A172 (cell line): Measurements from ENCODE around the genes PATL1, OR10V1, STX3 and PRPF19.

DNA sequence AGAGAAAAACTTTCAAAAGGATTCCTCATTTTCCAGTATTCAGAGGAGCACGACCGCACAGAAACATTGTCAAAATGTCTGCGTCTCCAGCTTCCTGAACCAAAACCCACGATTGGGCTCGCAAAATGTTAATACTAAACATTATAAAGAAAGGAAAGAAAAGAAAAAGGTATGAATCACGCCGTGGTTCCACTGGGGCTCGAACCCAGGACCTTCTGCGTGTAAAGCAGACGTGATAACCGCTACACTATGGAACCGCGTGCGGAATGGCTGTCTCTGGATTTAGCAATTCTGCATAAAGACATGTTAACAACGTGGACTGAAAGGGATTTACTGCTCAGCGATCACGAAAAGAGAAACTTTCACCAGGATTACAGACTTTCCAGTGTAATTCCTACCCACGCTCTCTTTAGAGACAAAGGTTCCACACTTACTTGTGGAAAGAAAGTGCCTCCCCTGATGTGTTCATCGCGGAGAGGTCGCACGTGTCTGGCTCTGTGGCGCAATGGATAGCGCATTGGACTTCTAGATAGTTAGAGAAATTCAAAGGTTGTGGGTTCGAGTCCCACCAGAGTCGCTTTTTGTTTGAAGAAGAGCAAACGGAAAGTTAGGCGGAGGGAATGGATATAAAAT lies 39.6 kb downstream of the OR4D9 start:
- RAMPAGE, long total RNA, result no peak

DNA sequence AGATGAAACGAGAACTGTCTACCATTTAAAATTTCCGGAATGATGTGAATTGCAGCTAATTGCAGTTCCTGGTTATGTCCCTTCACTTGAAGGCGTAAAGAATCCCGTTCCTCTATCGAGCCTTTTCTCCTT lies 40.0 kb downstream of the OR4D9 start:
- RAMPAGE, long total RNA, result no peak

GRCh38 chr11:59551568-59551963 lies 40.2 kb downstream of the OR4D9 start:
- RAMPAGE, long total RNA, result no peak

GRCh38 chr11:59557964-59558218 lies 46.6 kb downstream of the OR4D9 start:
- RAMPAGE, long total RNA, result no peak

- RAMPAGE, long total RNA, result no peak
Observed at GRCh38 chr11:59611438-59612530, 3.8 kb downstream of the OSBP start.

DNA sequence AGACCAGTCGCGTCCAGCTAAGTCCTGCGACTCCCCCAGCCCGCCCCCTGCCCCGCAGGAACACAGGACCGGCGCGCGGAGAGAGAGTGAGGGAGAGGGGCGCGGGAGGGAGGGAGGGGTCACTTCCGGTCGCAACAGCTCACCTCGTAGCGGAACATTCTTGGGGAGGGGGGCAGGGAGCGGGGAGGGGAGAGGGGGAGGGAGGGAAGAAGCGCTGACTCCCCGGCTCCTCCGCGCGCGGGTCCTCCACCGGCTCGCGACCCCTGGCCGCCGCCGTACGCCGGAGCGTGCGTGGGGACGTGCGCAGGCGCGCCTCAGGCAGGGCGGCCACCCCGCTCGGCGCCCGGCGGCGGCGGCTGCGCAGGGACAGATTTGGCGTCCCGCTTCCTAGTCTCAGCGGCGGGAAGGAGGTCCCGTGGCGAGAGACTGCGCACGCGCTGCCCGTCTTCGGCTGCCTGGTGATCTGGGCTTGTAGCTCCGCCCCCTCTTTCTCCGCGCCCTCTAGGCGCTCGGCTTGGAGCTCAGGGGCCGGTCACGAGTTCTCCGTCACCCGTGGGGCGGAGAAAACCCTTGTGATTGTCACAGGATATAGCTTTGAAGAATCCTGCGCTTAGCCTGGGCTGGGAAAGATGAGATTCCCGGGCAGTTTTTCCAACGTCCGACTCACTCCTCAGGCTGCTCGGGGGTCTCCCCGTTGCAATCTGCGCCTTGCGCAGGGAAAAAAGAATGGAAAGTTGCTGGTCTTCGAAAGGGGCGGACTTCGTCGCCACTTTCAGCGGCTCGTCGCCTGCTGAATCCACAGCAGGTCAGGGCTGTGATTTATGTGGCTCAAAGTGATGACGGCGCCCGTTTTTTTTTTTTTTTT lies at the start of gene PATL1:
PATL1 (minus strand) TSS at position 300 of the 865 bp plus-strand sequence.
- RAMPAGE, long total RNA, result no peak

- RAMPAGE, long total RNA, result no peak
Observed at GRCh38 chr11:59713661-59714249, at the start of gene OR10V1. Gene OR10V1, minus strand, starts transcription at chr11:59713845.

DNA sequence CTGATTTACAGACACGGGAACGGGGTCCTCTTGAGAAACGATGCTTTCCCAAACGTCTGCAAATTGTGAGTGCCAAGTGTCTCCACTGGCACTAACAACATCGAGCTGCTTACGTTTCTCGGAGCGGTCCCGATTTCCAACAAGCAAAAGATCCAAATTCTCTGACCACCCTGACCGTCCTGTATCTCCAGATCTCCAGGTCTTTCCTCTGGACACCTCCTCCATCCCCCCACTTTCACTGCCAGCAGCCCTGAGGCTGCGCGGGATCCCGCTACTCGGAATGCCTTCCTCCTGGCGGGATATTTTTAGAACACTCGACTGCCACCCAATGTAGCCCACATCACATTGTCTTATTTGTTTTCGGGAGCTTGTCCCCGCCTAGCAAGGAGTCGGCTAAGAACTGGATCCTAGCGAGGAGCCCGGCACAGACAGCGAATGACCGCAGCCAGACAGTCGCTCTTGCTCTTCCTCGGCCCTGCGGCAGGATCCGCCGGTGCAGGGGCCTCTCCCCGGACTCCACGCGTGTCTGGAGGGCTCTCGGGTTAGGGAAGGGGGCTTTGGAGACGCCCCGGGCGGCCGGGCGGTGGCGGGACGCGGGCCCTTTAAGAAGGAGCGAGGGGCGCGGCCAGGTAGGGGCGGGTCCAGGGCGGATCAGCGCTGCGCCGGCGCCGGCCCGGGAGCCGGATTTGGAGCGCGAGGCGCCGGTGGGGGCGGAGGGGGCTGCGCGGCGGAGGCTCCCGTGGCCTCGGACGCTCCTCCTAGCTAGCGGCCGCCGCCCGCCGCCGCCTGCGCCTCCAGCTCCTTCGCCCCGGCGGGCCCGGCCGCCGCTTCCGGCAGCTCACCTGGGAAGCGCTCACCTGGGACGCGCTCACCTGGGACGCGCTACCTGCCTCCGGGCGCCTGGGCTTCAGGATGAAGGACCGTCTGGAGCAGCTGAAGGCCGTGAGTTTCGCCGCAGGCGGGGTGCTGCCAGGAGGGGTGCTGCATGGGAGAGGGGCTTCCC lies at the start of gene STX3:
STX3 (plus strand) TSS at position 683 of the 1,003 bp plus-strand sequence.
- RAMPAGE, long total RNA, result no peak

- RAMPAGE, long total RNA, result no peak
Observed at GRCh38 chr11:60179875-60180747, 2.8 kb downstream of the MS4A6A start.

DNA sequence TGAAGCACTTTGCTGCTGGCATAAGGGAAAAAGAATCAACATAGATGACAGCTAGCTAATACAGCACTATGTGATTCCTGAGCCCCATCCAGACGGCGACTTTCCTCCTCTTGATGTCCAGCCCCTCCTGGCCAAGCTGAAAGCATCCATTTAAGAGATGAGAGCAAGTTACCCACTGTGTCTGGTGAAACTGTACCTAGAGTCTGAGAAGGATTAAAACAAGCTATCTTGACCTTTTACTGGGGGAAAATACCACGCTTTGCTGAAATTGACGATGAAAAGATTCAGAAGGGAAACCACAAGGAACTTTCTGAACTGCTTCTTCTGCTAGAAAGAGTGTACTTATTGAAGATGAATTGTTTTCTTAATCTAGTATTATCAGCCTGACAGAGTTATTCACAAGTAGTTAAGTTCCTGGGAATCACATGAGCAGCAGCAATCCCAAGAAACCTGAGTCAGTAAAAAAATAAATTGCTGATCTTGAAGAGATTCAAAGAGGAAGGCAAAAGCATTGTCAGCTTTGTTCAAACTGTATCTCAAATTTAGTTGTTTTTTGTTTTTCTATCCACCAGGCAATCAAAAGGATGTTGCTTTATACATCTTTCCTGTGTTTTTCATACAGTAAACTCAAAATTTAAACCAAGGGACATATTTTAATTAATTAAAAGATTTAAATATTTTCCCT lies 13.1 kb upstream of the MS4A6A start:
- RAMPAGE, long total RNA, result no peak

- RAMPAGE, long total RNA, result no peak
Observed at GRCh38 chr11:60222418-60222836, 20.5 kb downstream of the MS4A4E start.

DNA sequence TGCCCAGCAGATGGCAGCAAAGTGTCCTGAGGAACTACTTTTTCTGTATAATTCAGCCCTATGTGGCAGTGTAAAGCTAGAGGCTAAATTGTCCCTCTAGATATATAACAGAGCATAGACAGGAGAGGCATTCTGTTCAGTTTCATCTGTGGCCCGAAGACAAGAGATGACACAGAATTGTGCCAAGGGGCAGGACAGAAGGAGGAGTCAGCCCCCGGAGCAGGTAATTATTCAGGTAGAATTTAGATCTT lies 14.8 kb upstream of the MS4A7 start:
- RAMPAGE, long total RNA, result no peak

- RAMPAGE, long total RNA, result no peak
Observed at GRCh38 chr11:60396841-60397395, 659 bp downstream of the MS4A14 start.

- RAMPAGE, long total RNA, result no peak
Observed at GRCh38 chr11:60501966-60502633, 9.5 kb downstream of the MS4A12 start.

- RAMPAGE, long total RNA, result no peak
Observed at GRCh38 chr11:60786477-60787107, 1.5 kb downstream of the MS4A10 start.

- RAMPAGE, long total RNA, result no peak
Observed at GRCh38 chr11:60850421-60851192, 5.1 kb downstream of the PTGDR2 start.

- RAMPAGE, long total RNA, result no peak
Observed at GRCh38 chr11:60878562-60878773, 11.1 kb downstream of the ZP1 start.

- RAMPAGE, long total RNA, result no peak
Observed at GRCh38 chr11:60889375-60889813, 17.0 kb downstream of the PRPF19 start.

DNA sequence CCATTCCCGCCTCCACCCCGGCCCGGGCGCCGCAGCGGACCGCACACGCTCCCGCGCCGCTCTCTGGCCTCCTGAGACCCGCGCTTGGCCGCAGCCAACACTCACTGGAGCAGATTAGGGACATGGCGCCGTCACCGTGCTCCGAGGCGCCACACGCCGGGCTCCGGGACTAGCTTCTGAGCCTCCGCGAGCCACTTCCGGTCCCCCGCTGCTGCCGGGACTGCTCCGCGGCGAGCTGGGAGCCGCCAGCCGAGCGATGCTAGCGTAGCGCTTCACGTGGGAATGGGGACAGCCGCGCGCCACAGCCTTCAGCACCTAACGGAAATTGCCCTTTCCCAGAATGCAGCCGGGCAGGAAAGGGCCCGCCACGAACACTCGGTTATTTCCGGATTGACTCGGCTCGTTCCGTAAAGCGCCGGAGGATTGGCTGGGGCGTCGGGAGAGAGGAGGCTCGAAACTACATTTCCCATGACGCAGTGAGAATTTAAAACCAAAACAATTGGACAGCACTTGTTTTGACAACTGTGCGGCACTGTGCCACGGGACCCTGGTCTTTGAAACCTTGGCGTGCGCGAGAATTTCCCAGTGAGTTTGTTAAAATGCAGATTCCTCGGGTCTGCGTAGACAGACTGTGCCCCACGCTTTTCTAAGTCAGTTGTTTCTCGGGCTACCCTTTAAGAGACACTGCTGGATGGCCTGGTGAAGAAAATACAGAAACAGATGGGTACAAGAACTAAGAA lies at the start of gene PRPF19:
PRPF19 (minus strand) TSS at position 327 of the 740 bp plus-strand sequence.
- RAMPAGE, long total RNA, result start-site peak on the minus strand centred at position 296 of the sequence, 44 bp wide, 18 and 105 reads in 2 replicates

DNA sequence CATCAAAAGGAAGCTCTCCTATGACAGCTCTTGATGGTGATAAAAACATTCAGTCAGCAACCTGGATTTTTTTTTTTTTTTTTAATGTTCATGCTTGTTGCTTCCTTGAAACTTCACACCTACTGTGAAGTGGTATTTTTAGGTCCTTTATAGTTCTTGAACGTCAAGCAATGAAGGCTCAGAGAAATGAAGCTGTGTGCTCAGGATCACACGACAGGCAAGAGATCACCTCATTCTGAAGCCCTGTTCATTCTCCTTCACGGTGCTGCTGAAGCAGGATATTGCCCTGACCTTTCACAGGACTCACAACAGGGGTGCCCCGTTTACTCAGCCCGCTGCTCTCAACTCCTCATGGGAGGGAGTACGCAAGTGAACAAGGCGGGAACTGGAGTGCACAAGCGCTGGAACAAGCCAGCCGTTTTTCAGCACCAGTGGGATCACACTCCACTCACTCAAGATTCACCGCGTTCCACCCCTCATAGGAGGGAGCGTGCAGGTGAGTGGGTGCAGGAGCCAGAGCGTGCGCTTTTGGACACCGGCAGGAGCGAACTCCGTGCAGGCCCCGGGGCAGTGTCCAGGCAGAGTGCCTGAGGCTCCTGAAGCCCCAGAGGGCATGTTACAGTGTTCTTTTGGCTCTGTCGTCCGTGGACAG lies 1.5 kb upstream of the TMEM109 start:
- RAMPAGE, long total RNA, result no peak